LHCN-M2 (cell line): ENCODE data around the genes PSMC2, PUS7 and SYPL1.

- RAMPAGE, long total RNA = no peak
Observed at GRCh38 chr7:103308053-103308496, 10.8 kb downstream of the PMPCB start.

- RAMPAGE, long total RNA = start-site peak on the plus strand at chr7:103347640-103347679, 441 reads
Observed at GRCh38 chr7:103347275-103348220, at the start of gene PSMC2. Gene PSMC2 (plus strand): TSS chr7:103347643.

DNA sequence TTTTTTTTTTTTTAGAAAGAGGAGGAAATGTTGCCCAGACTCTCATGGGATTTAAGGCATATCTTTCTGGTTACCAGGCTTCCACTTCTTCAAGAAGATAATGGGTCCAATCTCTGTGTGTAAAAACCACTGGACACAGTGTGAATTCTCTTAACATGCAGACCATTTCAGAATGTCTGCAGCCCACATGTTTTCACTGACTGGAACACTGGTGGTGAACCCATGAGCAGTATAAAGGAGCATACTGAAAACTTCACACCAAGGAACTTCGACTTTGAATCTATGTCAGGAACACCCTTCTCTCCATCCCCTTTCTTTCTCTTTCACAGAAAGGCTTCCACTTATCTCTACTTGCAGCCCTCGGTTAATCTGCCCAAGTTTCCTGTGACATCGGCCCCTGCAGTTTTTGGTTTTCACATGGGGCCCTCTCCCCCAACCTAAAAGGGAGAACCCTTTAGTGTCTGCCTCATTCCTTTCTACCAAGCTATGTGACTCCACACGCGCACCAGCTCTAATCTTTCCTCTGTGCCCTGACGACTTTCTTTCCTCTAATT is 70.2 kb downstream of the RELN start:
- RAMPAGE, long total RNA = no peak

DNA sequence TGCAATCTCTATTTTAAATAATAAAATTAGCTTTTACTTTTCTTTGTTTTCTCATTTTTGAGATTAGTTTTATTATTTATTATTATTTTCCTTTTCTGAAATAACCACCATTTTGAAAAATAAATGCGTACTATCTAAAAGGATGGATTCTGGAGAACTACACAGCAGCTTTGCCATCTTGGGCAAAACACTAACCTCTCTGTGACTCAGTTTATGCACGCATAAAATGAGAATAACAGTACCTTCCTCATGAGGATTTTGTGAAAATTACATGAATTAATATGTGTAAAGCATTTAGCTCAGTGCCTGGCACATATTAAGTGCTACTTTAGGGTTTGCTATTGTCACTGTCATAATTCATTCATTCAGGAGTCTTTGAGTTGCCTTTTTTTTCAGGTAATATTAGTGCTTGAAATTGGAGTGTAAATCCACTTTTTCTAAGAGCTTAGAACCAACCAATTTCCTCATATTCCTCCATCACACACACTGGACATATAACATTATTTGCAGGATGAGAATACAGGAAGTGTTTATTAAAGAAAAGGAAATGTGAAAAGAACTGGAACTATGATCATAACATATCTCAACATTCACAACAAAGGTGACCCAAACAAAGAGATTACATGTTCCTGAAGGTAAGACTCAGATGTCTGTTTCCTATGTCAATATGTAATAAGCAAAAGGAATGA is 8.9 kb downstream of the RELN start:
- RAMPAGE, long total RNA = no peak

DNA sequence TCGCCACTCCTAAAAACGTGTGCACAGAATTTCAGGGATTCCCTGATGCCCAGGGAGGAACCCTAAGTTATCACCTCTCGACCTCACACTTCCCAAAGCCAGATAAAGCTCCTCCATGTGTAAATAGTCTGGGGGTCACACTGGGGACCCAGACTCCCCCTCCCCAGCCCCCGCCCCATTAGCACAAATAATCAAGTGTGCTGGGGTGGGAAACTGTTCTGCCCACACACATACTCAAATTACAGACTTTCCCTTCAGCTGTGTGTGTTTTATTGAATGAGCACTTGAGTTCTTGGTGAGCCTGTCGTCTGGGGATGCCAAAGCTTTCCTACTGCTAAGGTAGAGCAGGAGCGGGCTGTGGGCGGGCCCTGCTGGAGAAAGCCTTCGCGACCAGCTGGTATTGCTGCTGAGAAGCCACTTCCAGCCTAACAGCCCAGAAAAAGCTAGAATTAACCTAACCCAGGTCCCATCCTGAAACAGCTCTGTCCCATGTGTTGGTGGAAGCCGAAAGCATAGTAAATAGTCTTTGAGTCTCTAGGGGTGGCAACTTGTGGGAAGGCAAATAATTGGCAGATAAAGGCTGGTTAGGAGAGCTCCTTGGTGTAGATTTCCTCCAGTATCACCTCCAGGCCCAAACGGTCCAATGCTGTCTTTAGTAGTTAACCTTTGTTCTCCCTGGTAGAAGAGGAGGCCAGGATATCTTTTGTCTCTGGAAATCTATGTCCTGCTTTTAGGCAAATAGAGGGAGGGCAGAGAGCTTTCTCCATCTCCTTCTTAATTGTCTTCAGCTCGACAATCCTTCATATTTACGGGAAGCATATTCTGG is 86.9 kb upstream of the KMT2E start:
- RAMPAGE, long total RNA = no peak

- RAMPAGE, long total RNA = no peak
Observed at GRCh38 chr7:104929122-104929442, 84.9 kb upstream of the KMT2E start.

GRCh38 chr7:104936319-104937184 is 77.5 kb upstream of the KMT2E start:
- RAMPAGE, long total RNA = no peak

GRCh38 chr7:105244538-105245010 is 144.1 kb downstream of the SRPK2 start:
- RAMPAGE, long total RNA = no peak

GRCh38 chr7:105521384-105522574 is at the start of gene PUS7:
Gene PUS7 (minus strand): TSS chr7:105522271.
- RAMPAGE, long total RNA = no peak

DNA sequence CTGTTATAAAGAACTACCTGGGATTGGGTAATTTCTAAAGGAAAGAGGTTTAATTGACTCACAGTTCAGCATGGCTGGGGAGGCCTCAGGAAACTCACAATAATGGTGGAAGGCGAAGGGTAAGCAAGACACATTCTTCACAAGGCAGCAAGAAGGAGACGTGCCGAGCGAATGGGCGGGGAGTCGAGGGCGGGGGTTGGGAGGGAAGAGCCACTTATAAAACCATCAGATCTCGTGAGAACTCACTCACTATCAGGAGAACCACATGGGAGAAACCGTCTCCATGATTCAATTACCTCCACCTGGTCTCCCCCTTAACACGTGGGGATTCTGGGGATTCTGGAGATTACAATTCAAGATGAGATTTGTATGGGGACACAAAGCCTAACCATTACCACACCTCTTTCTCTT is 19.4 kb upstream of the EFCAB10 start:
- RAMPAGE, long total RNA = no peak

- RAMPAGE, long total RNA = no peak
Observed at GRCh38 chr7:106061270-106061719, 50.8 kb downstream of the SYPL1 start.

DNA sequence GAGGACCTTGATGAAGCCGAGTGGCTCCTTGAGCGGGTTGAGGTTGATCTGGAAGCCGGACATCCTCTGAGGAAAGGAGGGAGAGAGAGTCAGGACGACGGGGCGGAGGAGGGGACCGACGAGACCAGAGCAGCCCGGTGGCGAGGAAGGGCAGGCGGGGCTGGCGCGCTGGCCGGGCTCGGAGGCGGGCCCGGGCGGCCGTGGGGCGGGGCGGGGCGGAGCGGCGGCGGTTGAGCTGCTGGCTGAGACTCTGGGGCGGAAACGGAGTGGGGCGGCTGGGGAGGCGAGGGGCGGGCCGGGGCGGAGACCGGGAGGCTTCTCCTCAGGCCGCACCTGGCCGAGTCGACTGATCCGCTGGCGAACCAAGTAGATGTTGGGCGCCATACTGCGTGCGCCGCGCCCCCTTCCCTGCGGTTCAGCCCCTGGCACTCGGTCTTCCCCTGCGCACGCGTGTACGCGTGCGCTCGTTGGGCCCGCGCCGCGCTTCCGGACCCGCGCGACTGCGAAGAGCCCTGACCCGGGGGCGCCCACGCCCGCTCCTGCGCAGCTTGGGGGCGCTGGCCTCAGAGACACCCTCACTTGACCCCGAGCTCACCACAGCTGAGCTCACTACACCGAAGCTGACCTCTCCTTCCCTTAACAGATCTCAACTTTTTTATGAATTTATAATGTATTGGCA is at the start of gene SYPL1:
Gene SYPL1 (minus strand): TSS at position 167 of the 679 bp plus-strand sequence.
- RAMPAGE, long total RNA = start-site peak on the minus strand centred at position 140 of the sequence, 18 bp wide, 55 reads

DNA sequence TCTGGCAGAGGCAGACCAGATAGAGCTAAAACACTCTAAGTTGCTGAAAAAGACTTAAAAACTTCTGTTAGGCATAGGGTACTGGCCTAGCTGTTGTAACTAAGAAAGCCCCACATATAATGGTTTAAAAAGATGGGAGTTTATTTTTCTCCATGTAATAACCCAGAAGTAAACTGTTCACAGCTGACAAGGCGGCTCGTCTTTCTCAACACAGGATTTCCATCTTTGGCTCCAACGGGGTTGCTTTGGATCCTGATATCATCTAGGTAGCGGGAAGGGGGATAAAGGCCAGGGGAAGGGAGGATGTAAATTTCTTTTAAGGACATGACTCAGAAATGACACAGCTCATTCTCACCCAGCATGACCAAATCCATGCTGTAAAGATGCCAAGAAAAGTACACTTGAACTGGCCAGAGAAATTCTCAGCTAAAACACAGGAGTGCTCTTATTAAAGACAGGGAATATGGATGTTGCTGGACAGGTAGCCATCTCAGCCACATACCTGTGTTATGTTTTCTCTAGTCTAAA is 68.4 kb downstream of the NAMPT start:
- RAMPAGE, long total RNA = no peak

GRCh38 chr7:106247019-106248065 is 37.4 kb downstream of the NAMPT start:
- RAMPAGE, long total RNA = no peak

DNA sequence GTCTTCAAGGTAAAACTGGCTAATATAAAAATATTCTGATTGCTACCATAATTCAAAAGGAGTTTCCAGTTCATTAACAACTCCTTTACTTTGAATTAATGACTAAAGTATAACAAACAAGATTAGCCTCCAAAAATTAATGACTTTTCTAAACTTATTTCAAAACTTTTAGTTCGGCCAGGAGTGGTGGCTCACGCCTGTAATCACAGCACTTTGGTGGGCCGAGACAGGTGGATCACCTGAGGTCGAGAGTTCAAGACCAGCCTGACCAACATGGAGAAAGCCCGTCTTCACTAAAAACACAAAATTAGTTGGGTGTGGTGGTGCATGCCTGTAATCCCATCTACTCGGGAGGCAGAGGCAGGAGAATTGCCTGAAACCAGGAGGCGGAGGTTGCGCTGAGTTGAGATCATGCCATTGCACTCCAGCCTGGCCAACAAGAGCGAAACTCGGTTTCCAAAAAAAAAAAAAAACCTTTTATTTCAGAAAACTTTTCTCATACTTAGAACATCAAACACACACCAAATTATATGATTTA is 8.3 kb downstream of the NAMPT start:
- RAMPAGE, long total RNA = no peak

DNA sequence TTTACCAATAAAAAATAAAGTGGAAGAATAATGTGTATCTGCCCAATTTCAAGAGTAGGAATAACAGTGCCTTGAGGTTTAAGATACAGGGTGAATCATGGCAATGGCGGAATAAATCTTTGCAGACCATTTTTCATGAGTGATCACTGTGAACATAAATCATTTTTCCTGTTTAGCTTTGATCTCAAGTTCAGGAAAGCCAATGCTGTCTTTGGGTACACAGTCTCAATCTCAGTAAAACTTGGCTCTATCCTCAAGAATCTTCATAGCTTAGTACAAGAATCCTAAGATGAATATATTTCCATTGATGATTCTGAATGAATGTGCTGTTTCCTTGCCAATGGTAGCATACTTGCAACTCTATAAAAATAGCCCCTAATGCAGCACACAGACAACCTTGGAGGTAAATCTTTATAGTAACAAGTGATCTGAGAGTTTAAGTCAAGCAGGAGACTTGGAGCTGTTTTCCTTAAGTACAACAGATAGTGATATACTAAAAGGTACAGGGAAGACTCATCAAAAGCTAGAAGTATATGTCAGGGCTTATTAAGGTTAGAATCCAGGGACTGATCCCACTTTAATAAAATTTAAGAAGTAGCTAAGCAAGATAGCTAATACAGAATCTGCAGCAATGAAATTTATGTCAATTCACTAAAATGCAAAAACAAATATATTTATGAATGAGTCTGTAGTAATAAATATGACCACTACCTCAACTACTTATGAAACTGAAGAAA is 6.7 kb downstream of the NAMPT start:
- RAMPAGE, long total RNA = no peak

DNA sequence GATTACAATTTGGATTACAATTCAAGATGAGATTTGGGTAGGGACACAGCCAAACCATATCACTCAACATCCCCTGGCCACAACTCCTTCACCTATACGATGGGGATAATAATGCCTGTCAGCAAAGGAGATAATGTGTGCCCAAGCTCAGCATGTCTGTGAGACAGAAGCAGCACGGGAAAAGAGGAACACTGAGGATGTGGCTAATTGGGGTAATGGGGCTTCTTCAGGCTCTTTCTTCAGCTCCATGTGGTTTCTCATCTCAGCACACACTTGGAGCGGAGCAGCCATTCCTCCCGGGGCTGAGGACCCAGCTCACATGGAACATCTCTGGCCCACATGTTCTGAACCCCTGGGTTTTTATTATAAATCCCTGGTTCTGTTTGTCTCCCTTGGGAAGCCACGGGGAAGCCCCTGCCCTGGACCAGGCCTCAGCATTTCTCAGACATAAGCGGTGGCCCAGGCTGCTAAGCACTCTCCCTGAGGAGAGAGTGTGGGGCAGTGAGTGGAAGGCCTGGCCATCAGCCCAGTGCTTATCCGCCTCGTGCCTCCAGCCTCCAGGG is 136.0 kb upstream of the NAMPT start:
- RAMPAGE, long total RNA = no peak

DNA sequence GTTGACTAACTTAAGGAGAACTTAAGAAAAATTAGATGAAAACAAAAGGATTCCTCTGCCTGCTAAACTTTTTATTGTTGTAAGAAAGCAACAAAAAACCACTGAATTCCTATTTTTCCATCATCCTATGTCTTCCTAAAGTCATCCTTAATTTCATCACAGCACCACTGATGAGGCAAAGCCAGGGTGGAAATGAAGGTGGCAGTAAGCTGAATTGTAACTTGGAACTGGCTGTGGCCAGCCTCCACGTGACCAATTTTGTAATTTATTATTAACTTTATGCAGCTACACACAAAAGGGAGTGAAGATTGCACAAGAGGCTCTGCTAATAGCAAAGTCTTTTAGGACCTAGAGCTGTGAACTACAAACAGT is 176.5 kb downstream of the CCDC71L start:
- RAMPAGE, long total RNA = no peak

DNA sequence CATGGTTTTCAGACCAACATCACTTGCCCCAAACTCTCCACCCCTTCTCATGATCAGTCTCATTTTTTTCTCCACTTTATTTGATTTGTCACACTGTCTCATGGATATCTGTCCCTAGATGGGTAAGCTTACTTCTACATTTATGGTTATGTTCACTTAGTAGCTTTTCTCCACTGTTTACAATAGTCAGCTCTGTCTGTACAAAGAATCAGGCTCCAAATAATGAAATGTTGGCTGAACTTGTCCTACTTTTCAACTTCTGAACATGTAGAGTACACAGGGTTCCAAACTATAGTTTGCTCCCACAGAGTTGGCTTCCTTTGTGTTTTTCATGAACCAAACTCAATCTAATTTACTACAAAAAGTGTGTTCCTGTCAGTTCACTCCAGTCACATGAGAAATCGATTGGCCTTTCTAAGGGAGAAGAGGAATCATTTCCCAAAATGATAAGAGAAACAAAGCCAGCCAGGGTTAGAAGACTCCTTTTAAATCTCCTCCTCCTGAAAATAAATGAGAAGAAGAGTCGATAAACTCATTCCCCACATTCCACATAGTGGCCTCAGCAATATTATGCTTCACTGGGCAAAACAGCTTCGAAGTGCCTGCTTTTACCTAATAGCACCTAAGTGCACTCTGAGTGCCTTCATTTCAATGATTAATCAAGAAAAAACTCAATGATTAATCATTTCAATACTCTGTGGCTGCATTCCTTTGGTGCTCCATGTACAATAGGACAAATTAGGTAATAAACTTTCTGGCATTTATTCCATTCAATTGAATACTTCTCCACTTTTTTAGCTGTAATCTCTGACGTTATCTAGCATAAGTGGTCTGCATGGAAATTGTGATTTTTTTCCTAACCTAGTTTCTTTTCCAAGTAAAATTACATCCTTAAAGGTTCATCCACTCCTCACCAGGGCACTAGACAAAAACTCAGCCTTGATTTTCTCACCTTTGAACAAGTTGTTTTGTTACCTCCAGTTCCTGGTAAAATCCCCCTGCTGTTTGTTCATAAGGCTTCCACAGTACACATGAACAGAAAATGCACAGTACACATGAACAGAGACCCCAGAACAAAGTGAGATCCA is 174.7 kb downstream of the CCDC71L start:
- RAMPAGE, long total RNA = no peak

DNA sequence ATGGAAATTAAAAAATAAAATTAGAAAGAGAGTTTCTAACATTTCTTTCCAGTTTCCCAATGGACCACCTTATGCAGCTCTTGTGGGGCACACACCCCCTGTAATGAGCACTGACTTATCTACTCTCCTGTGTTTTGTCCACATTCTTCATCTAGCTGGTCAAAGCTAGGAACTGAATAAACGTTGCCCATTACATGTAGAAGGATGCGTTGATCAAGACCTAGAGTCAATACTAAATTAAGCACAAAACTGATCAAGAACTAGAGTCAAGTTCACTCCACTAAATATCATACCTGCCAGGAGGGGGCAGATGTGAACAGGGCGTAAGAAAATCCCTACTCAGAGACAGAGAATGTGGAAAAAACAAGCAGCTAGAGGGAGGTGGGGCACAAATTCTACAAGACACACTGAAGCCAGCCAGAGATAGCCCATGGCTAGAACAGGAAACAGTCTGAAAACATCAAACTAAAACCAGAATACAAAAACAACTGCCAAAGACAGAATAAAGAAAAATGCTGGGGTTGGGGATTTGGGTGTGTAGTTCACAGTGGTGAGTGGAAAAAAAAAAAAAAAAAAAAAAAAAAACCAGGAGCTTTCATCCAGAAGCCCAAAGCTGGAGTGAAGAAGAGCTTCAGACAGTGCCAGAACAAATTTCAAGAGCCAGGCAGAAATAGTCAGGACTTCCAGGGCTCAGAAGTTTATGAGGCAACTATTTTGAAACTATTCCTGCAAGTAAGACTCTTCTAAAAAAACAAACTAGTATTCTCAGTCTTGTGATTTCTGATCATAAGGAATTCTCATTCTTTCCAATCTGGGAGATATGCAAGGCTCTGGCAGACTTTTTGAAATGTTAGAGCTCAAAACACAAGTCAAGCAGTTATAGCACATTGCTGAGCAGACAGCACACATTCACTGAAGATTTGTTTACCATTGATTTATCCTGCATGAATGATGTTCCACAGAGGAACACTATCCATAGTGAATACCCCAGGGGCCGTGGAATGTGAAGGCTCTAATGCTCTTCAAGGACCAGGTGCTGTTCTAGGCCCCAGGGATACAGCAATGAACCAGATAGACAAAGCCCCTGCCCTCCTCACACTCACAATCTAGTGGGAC is 118.2 kb downstream of the CCDC71L start:
- RAMPAGE, long total RNA = no peak